SK-MEL-5 (cell line): ENCODE measurements around a stretch of chr5.

RAMPAGE:
- cytosol, long total RNA, result no peak
- long total RNA, result no peak
- nucleus, long total RNA, result no peak
These were observed 27.8 kb downstream of the S100Z start for GRCh38 chr5:76877615-76877956.

GRCh38 chr5:76946979-76947258 lies 5.9 kb upstream of the CRHBP start:
RAMPAGE:
- cytosol, long total RNA, result no peak
- long total RNA, result no peak
- nucleus, long total RNA, result no peak

DNA sequence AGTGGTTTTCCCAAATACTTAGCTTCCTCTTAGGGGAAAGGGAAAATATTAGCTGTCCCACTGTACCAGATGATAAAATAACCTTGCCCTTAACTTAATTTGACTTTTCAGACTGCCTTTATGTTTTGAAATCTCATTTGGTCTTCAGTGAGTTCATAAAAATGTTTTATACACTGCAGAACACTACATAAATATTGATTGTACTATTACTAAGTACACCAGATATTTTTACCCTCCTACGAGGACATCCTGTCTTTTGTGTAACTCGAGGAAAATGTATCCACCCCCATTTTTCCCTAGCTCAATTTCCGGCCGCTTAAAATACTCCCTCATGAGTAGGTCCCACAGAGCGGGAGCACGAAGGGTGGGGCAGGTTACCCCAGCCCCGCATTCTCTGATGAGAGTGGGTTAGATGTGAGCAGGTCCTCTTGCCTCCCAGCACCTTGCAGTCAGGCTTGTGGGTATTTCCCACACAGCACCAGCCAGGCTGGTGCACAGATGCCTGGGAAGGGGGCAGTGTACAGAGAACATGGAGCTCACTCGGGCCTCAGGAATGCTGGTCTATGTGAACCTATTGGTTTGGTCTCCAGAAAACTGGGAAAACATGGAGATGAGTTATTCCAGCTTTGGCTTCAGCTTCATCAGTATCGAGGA lies 73.5 kb downstream of the WDR41 start:
RAMPAGE:
- cytosol, long total RNA, result no peak
- long total RNA, result no peak
- nucleus, long total RNA, result no peak

GRCh38 chr5:77490971-77491628 lies 1.0 kb downstream of the WDR41 start:
RAMPAGE:
- cytosol, long total RNA, result no peak
- long total RNA, result no peak
- nucleus, long total RNA, result no peak

DNA sequence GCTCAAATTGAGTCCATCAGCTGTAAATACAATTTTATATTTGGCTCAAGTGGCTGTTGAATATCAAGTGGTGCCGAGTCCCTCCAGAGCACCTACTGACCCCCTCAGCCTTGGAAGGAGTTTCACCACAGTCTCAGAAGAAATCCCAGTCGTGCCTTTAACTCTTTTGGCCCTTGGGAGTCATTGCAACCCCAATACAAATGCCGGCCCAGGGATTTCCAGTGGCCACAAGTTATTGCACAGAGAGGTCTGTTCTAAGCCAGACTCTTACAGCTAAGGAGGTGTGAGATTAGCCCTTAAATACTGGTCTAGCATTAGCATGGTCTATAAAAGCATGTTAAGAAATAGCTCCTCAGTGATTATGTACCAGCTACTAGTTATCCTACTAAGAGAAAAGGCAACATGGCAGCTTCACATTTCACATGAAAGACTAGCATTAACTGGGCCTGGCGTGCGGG lies 125.0 kb downstream of the SCAMP1 start:
RAMPAGE:
- cytosol, long total RNA, result no peak
- long total RNA, result no peak
- nucleus, long total RNA, result no peak

DNA sequence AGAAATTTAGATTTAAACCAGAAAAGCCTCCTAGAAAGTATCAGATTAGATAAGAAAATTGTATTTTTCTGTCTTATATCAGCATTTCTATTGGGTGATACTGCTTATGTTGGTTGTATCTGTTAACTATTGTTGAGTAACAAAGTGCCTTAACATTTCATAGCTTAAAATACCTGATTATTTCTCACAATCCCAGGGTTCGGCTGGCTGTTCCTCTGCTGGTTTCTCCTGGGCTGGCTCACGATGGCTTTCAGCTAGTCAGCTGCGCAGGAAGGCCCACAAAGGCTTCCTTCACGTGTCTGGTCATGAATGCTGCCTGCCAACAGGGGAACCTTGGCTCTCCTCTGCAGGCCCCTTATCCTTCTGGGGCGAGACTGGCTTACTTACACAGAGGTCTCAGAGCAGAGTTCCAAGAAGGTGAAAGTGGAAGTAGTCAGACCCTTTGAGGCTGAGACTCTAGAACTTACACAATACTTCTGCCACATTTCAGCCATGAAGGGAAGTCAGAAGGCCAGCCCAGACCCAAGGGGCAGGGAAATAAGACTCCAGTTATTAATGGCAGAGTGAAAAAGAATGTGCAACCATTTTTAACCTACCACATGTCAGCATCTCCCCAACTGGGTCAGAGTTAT lies 99.6 kb downstream of the LHFPL2 start:
RAMPAGE:
- cytosol, long total RNA, result no peak
- long total RNA, result no peak
- nucleus, long total RNA, result no peak

GRCh38 chr5:78557510-78557723 lies 91.2 kb downstream of the LHFPL2 start:
RAMPAGE:
- cytosol, long total RNA, result no peak
- long total RNA, result no peak
- nucleus, long total RNA, result no peak

DNA sequence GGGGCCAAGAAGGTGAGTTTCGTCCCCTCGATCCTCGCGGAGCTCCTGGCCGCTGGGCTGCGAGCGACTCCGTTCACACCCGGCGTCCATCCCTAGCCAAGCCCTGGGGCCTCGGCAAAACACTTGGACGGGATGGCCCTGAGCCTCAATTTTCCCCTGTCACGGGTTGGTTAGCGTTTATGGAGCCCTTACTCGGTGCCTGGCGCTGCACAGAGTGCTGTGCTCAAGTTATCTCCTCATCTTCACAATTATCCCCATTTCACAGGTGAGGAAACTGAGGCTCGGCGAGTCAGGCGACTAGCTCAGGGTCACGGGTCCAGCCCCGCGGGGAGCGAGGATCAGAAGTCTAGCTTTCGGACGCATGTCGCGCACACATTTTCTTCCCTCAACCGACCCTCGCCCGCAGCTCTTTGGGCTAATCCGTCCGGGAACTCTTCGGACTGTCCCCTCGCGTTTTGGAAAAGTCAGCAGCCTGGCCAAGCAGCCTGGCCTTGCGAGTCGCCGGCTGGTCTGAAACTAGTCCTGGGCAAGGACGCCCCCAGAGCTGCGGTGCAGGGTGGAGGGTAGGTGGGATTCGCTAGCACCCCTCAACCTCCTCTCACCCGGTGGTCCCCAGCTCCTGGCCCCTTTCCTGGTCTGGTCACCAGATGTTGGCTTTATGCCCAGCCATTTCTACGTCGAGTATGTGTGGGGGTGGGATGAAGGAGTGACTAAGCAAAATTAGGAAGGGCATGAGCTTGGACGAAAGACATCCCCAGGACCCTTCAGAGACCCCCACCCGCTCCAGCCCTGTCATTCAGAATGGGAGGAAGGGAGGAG lies 446 bp downstream of the BHMT2 start:
RAMPAGE:
- cytosol, long total RNA, result no peak
- long total RNA, result no peak
- nucleus, long total RNA, result no peak

DNA sequence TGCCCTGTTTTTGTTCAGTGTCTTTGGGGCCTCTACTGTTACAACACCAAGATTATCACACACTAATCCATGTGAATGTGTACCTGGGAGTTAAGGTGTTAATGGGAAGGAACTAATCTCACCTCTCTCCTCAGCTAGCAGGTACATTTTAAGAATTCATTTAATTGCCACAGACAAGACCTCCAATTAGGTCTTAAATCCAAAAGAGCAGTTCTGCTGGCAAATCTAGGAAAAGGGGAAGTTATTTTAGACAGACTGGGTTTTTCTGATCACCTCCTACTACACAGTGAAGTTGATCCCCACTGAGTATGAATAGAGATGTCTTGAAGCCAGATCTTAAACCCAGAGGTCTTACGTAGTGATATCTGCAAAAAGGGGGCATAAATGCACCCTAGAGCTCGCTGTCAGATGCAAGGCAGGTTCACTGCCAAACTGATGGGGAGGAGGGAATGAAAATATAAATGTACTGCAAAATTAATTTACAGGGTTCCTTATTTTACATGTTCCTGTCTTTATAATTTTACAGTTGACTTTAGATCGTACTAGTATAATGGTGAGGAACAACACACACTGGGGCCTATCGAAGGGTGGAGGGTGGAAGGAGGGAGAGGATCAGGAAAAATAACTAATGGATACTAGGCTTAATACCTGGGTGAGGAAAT lies 1.6 kb downstream of the BHMT2 start:
RAMPAGE:
- cytosol, long total RNA, result no peak
- long total RNA, result no peak
- nucleus, long total RNA, result no peak

RAMPAGE:
- cytosol, long total RNA, result no peak
- long total RNA, result no peak
- nucleus, long total RNA, result no peak
These were observed 5.1 kb downstream of the BHMT2 start for GRCh38 chr5:79074645-79075080.

RAMPAGE:
- cytosol, long total RNA, result no peak
- long total RNA, result no peak
- nucleus, long total RNA, result no peak
These were observed 80.0 kb downstream of the JMY start for GRCh38 chr5:79315871-79316371.

GRCh38 chr5:79515147-79515287 lies 1.1 kb upstream of the HOMER1 start:
RAMPAGE:
- cytosol, long total RNA, result no peak
- long total RNA, result no peak
- nucleus, long total RNA, result no peak

RAMPAGE:
- cytosol, long total RNA, result no peak
- long total RNA, result no peak
- nucleus, long total RNA, result no peak
These were observed 32.7 kb upstream of the HOMER1 start for GRCh38 chr5:79546639-79547090.

GRCh38 chr5:79618202-79618668 lies 6.0 kb downstream of the TENT2 start:
RAMPAGE:
- cytosol, long total RNA, result no peak
- long total RNA, result no peak
- nucleus, long total RNA, result no peak

RAMPAGE:
- cytosol, long total RNA, result no peak
- long total RNA, result no peak
- nucleus, long total RNA, result no peak
These were observed 10.5 kb downstream of the TENT2 start for GRCh38 chr5:79622477-79623455.

DNA sequence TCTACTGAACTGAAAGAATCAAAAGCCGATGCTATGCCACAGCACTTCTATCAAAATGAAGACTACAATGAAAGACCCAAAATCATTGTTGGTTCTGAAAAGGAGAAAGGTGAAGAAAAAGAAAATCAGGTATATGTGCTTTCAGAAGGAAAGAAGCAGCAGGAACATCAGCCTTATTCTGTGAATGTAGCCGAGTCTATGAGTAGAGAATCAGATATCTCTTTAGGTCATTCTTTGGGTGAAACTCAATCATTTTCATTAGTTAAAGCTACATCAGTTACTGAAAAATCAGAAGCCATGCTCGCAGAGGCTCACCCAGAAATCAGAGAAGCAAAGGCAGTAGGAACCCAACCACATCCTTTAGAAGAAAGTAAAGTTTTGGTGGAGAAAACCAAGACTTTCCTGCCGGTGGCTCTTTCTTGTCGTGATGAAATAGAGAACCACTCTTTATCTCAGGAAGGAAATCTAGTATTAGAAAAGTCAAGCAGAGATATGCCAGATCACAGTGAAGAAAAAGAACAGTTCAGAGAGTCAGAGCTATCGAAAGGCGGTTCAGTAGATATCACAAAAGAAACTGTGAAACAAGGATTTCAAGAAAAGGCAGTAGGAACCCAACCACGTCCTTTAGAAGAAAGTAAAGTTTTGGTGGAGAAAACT lies 46.8 kb downstream of the CMYA5 start:
RAMPAGE:
- cytosol, long total RNA, result no peak
- long total RNA, result no peak
- nucleus, long total RNA, result no peak

RAMPAGE:
- cytosol, long total RNA, result no peak
- long total RNA, result no peak
- nucleus, long total RNA, result no peak
These were observed 85.7 kb downstream of the CMYA5 start for GRCh38 chr5:79775289-79775687.

DNA sequence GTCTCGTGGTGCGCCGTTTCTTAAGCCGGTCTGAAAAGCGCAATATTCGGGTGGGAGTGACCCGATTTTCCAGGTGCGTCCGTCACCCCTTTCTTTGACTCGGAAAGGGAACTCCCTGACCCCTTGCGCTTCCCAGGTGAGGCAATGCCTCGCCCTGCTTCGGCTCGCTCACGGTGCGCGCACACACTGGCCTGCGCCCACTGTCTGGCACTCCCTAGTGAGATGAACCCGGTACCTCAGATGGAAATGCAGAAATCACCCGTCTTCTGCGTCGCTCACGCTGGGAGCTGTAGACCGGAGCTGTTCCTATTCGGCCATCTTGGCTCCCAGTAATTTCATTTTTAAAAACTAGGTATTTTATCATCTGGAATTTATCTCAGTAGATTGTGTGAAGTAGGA lies 95.0 kb downstream of the CMYA5 start:
RAMPAGE:
- cytosol, long total RNA, result no peak
- long total RNA, result no peak
- nucleus, long total RNA, result no peak

RAMPAGE:
- cytosol, long total RNA, result no peak
- long total RNA, result no peak
- nucleus, long total RNA, result no peak
These were observed 16.7 kb downstream of the SERINC5 start for GRCh38 chr5:80238803-80239831.

DNA sequence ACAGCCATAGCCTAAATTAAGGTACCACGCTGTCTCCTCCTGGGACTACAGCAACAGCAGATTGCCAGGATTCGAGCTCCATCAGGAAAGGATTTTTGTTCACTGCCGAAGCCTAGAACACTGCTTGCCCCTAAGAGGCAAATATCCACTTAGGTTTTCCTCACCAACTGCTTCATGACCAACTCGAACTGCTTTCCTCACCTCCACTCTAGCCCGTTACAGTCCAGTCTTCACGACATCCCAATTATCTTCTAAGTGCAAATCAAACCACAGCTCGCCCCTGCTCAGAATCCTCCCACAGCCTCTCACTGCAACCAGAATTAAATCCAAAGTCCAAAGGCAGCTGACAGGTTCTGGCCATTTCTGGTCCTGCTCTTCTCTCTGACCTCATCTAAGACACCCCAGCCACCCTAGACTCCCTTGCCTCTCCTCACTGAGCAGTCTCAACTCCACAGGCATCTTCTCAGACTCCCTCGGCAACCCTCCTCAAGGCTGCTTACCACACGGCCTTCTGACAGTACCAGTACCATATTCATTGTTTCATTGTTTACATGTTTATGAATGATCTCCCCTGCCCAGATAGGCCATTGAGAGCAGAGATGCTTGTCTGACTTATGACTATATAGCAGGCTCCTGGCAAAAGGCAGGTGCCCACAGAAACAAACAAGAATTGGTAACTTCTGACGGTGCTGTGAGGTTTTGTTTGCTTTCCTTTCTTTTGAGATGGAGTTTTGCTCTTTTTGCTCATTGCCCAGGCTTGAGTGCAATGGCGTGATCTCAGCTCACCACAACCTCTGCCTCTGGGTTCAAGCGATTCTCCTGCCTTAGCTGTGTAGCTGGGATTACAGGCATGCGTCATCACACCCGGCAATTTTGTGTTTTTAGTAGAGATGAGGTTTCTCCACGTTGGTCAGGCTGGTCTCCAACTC lies 2.4 kb downstream of the SERINC5 start:
RAMPAGE:
- cytosol, long total RNA, result no peak
- long total RNA, result no peak
- nucleus, long total RNA, result no peak